ENCODE results near the genes ROR2 and SPTLC1.

GRCh38 chr9:90546051-90546694 lies 96.5 kb downstream of the DIRAS2 start:
- PRO-cap, result no peak

GRCh38 chr9:90800558-90800959 lies 1.1 kb upstream of the SYK start:
- PRO-cap, result no peak

- PRO-cap, result no peak
Measured at GRCh38 chr9:90827043-90827528, 25.5 kb downstream of the SYK start.

GRCh38 chr9:90998451-90998928 lies 196.9 kb downstream of the SYK start:
- PRO-cap, result no peak

DNA sequence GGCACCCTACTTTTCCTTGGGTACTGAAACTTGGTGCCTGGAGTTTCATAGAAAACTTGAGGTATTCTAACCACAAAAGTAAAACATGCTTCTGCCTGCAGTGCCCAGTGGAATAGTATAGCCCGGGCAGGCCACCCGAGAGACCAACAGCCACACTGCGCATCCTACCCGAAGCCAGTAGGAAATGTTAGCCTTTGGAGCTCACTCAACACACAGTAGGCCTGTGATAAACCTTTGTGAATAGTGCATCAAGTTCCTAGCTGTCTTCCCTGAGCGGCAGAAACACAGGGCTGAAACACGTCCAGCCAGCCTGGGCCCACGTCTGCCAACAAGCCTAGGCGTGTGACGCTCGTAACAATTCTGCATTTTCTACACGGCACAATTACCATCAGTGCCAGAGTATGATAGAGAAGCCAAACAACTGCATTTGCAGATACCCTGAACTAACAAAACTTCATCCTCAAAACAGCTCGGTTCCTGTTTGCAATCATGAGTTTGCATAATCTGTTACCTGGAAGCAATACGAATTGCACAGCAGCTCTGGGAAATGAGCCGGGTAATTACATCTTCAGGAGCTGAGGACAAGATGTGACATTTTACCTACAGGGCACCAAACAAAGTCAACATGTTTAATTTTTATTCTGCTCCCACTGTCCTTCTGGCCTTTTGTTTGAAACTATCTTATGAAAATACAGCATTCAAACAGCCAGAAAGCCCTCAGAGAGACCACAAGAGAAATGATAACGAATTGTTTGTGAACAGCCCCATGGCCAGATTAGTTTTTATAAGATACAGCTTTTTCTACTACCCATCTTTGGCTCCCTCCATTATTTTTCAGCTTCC lies 198.4 kb downstream of the SYK start:
- PRO-cap, result no peak

DNA sequence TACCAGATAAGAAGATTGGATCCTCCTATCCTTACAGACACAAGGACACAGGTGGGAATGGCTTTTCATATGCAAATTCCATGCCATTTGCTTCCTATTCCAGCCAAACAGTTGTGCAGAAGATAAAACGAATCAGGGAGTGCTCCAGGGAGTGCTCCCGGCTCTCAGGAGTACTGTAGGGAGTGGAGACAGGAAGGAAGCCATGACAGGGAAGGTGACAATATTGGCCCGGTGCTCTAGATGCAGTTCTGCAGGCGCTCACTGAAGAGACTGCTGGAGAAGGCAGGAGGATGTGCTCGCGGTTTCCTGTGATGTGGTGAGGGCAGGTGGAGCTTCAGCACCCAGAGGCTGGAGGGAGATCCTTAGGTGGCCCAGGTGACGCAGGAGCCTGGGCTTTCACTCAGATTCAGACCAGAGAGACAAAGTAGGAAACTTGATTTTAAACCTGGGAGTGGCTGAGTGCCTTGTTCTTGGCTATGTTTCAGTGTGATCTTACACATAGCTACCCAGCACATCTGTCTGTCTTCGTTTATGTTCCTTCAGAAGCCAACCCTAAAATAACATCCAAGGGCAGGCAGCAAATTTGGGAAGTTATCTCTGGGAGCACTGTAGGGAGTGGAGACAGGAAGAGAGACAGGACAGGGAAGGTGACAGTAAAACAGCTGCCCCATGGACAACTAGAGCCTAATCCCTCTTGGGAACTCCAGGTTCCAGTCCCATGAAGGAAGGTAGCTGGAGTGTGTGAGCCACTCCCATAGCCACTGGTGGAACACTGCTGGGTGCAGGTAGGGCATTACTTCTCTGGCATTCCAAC lies 259.8 kb downstream of the AUH start:
- PRO-cap, result no peak

GRCh38 chr9:91150720-91151599 lies 210.8 kb downstream of the AUH start:
- PRO-cap, result no peak

DNA sequence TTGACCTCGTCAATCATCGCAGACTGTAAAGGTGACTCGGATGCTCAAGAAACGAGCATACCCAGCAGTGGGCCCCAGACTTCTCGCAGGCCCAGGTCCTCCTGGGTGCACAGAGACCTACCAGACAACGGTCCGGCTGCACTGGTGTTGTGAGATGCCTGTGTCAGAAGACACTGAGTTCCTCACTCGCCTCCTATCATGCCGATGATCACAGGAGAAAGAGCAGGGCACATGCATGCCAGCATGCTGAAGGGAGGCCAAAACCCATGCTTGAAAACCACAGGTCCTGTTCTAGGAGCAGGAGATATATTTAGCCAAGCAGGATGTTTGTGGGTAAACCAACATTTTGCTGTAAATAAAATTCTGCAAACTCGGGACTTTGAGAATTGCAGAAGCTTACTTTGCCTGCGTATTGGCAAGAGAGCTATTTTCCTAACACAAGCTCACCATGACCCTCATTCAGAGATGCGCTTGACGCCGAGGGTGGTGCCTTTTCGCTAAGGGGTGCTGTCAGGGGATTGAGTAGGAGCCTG lies 198.6 kb downstream of the AUH start:
- PRO-cap, result no peak

GRCh38 chr9:91174827-91175243 lies 186.9 kb downstream of the AUH start:
- PRO-cap, result no peak

DNA sequence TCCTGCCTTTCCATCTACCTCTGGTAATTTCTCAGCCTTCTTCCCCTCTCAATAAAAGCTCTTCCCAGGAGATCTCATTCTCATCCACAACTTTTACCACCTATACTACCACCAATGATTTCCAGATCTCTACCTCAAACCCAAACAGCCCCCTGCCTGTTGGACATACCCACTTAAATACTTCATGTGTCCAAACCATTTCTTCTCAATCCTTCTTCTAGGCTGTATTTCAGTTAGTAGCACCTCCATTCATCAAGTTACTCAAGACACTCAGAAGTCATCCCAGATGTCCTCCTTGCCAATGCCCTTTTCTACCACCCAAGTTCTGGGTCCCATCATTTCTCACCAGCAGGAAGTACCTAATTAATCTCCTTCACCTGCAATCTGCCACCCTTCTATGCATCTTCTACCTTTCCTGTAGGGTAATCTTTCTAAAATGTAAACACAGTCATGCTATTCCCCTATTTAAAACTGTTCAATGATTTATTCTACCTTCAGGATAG lies 61.5 kb downstream of the AUH start:
- PRO-cap, result no peak

- PRO-cap, result no peak
Measured at GRCh38 chr9:91407748-91408319, 15.8 kb downstream of the NFIL3 start.

- PRO-cap, result no peak
Measured at GRCh38 chr9:91424913-91425520, 1.4 kb upstream of the NFIL3 start.

DNA sequence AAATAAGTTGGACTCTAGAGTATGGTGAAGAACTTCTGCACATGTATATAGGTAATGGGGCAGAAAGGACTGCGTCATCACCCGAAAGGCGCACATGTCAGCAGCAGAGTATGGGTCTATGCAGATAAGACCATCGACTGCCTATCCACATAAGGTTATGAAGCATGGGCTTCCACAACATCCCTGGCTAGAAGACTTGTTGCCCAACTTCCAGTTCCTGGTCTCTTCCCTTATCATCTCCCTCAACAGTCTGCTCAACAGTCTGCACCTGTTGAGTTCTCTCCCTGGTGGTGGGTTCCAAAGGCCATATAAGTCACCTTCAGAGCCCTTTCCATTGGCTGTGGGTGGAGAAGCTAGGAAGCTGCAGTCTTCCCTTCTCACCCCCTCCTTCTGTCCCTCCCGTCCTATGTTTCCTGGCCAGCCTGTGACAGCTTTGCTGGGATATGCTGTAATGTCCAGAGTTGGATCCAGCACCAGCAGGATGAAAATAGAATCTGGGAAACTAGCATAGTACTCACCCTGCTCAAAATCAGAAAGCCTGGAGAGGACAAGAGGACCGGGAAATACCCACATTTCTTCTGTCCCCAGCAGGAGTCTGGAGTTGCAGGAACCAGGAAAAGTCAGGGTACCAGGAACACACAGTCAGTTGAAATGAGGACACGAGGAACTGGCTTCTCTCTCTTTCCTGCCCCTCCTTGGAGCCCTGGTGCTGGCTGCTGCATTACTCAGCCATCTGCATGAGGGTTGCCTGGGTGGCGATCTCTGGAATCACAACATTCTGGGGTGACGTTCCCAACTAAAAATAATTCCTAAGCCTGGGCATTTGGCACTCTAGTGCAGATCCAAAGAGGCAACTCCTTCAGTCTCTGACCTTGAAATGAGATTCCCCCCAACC lies 59.4 kb upstream of the NFIL3 start:
- PRO-cap, result bidirectional peak, plus-strand start at position 532 of the sequence, minus-strand start at position 392 of the sequence

- PRO-cap, result no peak
Measured at GRCh38 chr9:91945384-91945632, 4.7 kb downstream of the ROR2 start.

DNA sequence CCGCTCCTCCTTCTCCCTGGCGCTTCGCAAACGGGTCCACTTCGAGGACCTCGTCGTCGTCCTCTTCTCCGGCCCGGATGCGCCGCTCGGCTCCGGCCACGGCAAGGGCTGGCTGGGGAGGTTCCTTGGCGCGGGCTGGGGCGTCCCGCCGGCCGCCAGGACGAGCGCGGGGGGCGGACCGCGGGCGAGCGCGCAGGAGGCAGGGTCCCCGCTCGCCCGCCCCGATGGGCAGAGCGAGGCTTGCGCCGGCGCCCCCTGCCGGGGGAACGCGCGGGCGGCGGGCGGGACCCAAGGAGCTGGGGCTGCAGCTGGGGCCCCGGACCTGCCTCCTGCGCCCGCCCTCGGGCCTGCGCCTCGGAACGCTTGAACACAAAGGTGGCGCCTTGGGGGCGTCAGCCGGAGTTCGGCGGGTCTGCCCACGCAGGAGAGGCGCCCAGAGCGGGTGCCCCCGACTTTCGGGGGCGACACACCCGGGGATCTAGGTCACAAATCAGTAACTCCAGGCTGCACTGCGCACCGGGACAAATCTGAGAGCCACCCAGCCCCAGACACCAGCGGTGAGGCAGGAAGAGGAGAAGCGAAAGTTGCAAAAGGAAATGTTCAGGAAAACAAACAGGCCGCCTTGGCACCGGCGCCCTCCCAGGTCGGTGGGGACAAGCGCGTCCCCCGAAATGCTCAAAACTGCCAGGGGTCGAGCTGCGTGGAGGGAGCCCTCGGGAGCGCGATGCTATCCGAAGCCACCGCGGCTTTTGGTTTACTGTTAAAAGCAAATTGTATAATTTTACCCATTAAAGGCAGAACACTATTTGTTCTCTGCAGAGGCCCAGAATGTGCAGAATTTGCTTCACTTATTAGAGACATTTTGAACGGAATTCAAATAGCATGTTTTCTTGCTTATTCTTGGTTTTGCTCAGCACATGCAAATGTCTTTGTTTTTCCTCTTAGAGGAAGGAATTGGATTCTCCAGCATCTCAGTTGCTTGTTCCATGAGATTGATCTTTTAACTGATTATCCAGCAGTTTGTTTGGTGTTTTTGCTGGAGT lies at the start of gene ROR2:
Gene ROR2, minus strand, starts transcription at position 180 of the 1,043 bp plus-strand sequence.
- PRO-cap, result bidirectional peak, plus-strand start at position 271 of the sequence, minus-strand start at position 110 of the sequence

GRCh38 chr9:92072237-92073256 lies 42.7 kb downstream of the SPTLC1 start:
- PRO-cap, result no peak

DNA sequence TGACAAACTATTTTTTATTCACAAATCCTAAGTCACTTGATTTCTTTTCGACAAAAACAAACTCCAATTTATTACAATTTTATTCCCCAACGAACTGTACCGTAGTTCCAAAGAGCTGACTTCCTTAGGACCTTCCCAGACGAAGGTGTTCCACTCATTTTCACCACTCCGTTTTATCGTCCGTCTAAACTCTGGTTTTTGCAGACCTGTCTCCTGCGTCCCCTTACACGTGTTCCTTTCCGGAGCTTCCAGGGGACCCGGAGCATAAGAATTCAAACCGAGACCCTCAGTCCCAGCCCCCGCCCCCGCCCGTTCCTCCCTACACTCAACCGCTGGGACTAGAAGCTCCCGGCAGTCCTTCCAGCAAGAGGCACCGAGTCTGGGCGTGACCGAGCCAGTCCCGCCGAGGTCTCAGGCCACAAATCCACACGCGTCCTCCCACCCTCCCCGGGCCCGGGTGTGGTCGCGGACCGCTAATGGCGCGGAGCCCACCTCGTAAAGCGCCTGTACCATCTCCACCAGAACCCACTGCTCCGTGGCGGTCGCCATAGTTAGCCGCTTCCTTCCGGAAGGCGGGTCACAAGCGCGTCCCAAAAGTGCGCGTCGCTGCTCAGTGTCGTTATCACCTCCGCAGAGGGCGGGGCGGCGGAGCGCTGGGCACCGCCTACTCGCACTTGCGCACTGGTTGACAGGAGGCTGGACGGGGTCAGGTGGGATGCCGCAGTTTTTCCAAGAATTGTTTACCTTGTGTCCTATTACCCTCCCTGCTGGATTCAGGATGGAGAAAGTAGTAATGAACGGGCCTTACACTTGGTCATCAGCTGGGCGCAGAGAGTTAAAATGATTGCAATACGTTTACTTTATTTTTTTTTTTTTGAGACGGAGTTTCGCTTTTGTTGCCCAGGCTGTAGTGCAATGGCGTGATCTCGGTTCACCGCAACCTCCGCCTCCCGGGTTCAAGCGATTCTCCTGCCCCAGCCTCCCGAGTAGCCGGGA lies at the start of gene SPTLC1:
Gene SPTLC1, minus strand, starts transcription at position 592 of the 996 bp plus-strand sequence.
- PRO-cap, result bidirectional peak, plus-strand start at position 691 of the sequence, minus-strand start at position 608 of the sequence

DNA sequence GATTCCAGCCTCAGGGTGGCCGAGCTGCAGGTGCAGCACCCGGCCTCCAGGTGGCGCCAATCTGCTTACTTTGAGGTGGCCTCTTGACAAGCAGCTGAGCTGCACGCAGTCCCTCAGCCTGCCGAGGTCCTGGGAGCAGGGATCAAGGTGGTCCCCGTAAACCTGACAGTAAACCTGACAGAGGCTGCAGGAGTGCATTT lies 25.1 kb upstream of the SPTLC1 start:
- PRO-cap, result no peak

GRCh38 chr9:92146959-92147869 lies 32.0 kb upstream of the SPTLC1 start:
- PRO-cap, result unidirectional peak, minus-strand start at chr9:92147372

DNA sequence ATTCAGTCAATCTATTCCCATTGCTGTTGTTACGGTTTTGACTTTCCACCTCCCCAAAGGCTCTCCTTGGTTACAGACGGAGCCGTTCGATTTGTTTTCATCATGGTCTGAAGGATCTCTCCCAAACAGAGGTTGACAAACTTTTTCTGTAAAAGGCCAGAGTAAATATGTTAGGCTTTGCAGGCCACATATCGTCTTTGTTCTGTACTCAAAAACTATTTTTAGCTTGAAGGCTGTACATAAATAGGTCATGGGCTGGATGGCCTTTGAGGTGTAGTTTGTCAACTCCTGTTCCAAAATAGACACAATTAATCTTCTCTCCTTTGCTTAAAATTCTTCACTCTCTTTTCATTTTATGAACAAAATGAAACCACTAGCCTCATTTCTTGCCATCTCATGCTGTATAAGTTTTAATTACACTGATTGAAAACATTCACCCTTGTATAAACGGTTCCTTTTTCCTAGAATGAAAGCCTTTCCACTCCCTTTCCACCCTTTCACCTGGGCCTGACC lies 11.9 kb downstream of the NOL8 start:
- PRO-cap, result no peak